SK-N-DZ (cell line): ENCODE data around the genes MATN1 and ZCCHC17.

GRCh38 chr1:29165430-29166227 is 16.1 kb downstream of the SRSF4 start:
RAMPAGE:
- cytosol, long total RNA = no peak
- nucleus, long total RNA = no peak

GRCh38 chr1:29177162-29177361 is 4.6 kb downstream of the SRSF4 start:
RAMPAGE:
- cytosol, long total RNA = no peak
- nucleus, long total RNA = no peak

GRCh38 chr1:29180974-29181364 is 731 bp downstream of the SRSF4 start:
RAMPAGE:
- cytosol, long total RNA = no peak
- nucleus, long total RNA = no peak

GRCh38 chr1:29238767-29239148 is 2.4 kb downstream of the PTPRU start:
RAMPAGE:
- cytosol, long total RNA = no peak
- nucleus, long total RNA = no peak

DNA sequence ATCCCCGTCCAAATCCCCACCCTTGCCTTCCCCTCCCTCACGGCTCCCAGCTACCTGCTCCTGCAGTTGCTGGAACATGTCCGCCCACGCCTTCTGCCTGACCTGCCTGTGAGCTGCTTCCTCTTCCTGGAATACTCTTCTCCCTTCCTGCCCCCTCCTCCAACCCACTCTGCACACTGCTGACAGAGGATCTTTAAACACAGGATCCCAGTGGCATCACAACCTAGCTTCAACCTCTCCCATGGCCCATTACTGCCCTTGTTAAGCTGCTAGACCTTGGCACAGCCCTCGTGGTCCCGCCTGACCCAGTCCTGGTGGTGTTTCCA is 118.3 kb downstream of the PTPRU start:
RAMPAGE:
- cytosol, long total RNA = no peak
- nucleus, long total RNA = no peak

GRCh38 chr1:29999846-30000246 is 723.5 kb downstream of the MATN1 start:
RAMPAGE:
- cytosol, long total RNA = no peak
- nucleus, long total RNA = no peak

GRCh38 chr1:30485703-30486063 is 237.7 kb downstream of the MATN1 start:
RAMPAGE:
- cytosol, long total RNA = no peak
- nucleus, long total RNA = no peak

DNA sequence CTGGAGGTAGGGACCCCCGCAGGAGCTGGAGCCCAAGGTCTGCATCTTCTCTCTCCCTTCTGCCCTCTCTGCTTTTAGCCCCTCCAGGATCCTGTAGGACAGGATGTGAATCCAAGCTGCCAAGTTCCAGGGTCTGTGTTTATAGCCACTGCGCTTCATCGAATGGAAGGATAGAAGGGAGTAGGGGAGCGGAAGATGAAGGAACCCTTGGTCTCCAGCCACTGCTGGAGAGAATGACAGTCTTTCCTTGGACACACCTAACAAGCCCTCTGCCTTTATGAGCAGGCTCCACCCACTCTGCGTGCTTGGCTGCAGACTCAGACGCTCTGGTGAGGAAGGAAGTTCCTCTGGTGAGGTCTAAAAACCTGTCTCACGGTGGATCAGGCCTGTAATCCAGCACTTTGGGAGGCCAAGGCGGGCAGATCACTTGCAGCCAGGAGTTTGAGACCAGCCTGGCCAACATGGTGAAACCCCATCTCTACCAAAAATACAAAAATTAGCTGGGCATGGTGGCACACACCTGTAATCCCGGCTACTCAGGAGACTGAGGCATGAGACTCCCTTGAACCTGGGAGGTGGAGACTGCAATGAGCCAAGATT is 55.4 kb downstream of the MATN1 start:
RAMPAGE:
- cytosol, long total RNA = no peak
- nucleus, long total RNA = no peak

DNA sequence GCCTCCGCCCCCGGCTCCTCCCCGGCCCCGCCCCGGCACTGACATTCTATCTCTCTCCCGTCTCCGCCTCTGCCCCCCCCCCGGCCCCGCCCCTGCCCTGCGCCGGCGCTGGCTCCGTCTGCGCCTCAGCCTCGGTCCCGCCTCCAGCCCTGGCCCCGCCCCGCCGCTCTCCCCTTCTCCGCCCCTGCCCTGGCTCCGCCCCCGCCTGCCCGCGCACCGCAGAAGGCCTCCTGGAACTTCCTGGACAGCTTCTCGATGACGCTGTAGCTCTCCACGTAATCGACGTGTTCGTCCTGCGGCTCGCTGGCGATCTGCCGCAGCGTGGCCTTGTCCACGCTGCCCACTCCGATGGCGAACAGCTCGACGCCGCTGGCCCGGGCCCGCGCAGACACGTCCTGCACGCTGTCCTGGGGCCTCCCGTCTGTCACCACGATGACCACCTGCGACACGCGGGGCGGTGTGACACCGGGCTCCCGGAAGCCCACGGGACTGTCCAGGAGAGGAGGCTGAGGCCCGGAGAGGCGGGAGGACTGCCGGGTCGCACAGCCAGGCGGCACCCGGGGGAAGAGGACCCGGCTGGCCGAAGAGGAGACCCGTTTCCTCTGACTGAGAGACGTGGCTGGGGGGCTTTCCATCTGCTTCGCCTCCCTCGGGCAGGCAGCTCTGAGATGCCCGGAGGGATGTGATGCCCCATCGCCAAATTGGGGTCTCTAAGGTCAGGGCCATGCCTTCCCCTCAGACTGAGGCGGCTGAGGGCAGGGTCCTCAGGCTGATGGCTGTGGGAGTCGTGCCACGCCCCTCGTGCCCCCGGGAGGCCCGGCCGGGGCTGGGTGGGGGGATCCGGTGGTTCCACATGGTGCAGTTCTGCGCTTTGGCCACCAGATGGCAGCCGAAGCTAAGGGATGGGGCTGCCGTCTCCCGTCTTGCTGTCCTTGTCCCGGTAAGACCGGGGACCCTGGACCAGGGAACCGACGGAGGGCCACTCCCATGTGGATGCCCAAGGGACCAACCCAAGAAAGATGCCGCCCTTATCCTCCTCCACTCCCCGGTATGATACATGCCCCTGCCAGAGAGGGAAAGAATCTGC is 4.5 kb downstream of the MATN1 start:
RAMPAGE:
- cytosol, long total RNA = no peak
- nucleus, long total RNA = no peak

DNA sequence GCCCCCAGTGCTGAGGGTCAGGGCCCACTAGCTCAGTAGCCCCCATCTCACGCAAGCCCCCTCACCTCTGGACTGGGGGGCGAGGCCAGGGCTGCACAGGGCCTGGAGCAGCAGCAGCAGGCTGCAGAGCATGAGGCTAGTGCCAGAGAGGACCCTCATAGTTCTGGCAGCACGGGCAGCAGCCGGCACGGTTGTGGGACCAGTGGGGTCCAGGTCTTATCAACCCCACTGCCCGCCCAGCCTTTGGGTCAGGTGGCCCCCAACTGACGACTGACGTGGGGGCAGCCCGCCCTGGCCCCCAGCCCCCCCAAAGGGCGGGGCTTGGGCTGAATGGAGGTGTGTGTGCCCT is at the start of gene MATN1:
MATN1 (minus strand) TSS at position 193 of the 349 bp plus-strand sequence.
RAMPAGE:
- cytosol, long total RNA = no peak
- nucleus, long total RNA = no peak

GRCh38 chr1:30727701-30728151 is 4.3 kb upstream of the MATN1 start:
RAMPAGE:
- cytosol, long total RNA = no peak
- nucleus, long total RNA = no peak

GRCh38 chr1:30742922-30744050 is 14.3 kb downstream of the LAPTM5 start:
RAMPAGE:
- cytosol, long total RNA = no peak
- nucleus, long total RNA = no peak

DNA sequence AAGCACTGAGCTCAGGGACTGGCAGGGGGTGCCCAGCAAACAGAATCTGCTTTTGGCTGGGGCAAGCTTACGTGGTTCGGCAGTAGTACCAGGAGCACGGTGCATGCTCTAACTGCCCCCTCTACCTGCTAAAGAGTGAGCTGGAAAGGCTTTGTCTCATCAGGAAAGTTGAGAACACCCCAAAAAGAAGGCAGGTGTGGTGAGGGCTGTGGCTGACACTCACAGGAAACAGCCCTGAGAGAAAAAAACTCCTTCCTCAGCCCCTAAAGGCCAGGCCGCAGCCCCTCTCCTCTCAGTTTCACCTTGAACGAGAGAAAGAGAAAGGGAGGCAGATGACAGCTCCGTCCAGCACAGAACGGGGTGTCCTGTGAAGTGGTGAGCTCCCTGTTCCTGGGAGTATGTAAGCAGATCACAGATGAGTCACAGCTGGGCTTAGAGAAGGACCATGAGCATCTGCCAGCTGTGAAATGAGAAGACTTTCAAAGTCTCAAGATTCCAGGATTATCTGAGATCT is 13.5 kb downstream of the LAPTM5 start:
RAMPAGE:
- cytosol, long total RNA = no peak
- nucleus, long total RNA = no peak

RAMPAGE:
- cytosol, long total RNA = no peak
- nucleus, long total RNA = no peak
Observed at GRCh38 chr1:30756096-30756533, 1.5 kb downstream of the LAPTM5 start.

RAMPAGE:
- cytosol, long total RNA = no peak
- nucleus, long total RNA = no peak
Observed at GRCh38 chr1:30854111-30854481, 54.5 kb downstream of the SDC3 start.

GRCh38 chr1:31031688-31032051 is 33.8 kb downstream of the PUM1 start:
RAMPAGE:
- cytosol, long total RNA = no peak
- nucleus, long total RNA = no peak

DNA sequence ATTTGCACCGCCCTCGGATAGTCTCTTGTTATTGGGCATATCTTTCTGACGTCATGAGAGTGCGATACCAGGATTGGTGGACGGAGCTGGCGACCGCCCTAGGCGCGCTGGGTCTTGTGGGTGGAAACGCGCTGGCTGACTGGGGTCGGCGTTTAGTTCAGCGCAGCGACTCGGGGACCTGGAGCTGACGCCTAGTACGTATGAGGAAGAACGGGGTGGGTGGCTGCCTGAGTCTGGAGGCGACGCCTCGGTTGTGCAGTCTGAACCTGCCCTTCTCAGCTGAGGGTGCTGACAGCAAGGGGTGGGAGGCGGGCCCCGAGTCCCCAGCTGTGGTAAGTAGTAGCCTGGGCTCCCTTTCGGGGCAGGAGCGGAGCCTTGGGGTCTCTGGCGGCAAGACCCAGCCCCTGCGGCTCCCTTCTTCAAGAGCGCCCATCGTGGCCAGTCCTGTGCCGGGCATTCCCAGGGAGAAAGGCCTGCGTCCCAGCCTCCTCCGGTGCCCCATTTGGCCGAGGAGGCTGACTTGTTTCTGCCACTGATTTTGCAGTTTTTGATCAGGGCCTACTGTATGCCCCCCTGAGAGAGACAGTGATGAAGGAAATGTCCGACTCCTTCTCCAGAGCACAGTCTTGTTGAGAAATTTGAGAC is at the start of gene ZCCHC17:
ZCCHC17 (plus strand) TSS at position 151 of the 645 bp plus-strand sequence.
RAMPAGE:
- cytosol, long total RNA = start-site peak on the plus strand centred at position 168 of the sequence, 83 bp wide, 1,063 and 1,395 reads in 2 replicates
- nucleus, long total RNA = start-site peak on the plus strand centred at position 148 of the sequence, 41 bp wide, 366 and 67 reads in 2 replicates

GRCh38 chr1:31363871-31364440 is 8.9 kb downstream of the FABP3 start:
RAMPAGE:
- cytosol, long total RNA = no peak
- nucleus, long total RNA = no peak

RAMPAGE:
- cytosol, long total RNA = no peak
- nucleus, long total RNA = no peak
Observed at GRCh38 chr1:31394507-31395264, 18.3 kb upstream of the SERINC2 start.

RAMPAGE:
- cytosol, long total RNA = no peak
- nucleus, long total RNA = no peak
Observed at GRCh38 chr1:31617949-31618644, 608 bp downstream of the HCRTR1 start.